Neural cell (in vitro differentiated cells): ENCODE measurements around a stretch of chr5.

DNA sequence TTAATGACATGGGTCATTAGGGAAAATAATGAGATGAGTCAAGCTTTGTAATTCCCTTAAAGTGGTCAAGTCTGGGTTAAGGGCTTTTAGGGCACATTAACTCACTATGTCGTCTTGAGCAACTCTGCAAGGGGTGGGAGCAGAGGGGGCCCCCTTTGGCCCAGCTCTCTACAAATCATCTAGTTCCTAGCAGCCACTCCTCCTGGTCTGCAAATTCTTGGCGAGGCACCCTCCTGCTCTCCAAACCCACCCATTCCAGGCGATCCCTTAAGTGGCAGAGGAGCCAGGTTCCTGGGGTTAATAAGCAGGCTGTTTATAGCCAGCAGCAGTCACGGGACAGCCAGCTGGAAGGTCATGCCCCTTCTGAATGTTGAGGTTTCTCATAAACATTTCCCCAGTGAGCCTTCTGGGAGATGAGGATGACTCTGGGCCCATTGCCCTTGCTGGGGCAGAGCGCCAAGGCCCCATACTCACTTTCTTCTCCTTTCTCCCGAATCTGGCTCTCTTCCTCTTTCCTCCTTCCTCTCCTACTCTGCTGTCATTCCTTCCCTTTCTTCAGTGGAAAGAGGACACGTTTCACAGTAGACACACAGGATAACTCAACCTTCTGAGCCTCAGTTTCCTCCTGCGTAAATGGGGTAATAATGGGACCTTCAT, 14.3 kb upstream of the GPX3 start:
- RAMPAGE, long total RNA, result no peak

DNA sequence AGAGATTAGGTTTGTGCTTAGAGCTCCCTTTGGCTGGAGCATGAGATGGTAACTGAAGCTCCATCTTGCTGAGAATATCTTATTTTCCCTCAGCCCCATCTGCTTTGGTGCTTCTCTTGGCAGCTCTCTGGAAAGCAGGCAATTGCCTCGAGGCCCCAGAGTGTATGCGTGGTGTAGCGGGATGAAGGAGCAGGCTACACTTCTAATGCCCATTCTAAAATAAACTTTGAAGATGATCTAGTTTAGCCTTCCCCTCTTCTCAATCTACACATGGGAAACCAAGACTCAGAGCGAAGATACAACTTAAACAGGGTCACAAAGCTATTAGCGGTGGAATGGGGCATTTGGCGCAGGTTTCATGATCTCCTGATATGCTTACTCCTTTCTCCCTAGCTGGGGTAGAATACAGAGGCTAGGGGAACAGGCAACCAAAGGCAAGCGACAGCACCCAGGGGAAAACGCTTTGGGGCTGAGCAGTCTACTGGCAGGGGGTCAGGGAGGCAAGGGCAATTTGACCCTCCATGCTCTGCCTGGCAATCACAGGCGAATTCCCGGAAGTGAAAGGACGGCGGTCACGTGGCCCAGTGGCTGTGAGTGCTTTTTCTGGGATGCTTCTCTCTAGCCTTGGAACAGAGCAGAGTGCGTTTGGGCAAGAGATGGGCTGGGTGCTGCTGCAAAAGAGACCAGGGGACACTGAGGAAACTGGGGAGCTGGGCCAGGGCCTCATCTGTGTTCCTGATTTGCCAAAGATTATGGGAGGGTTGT, 5.5 kb downstream of the GPX3 start:
- RAMPAGE, long total RNA, result no peak

DNA sequence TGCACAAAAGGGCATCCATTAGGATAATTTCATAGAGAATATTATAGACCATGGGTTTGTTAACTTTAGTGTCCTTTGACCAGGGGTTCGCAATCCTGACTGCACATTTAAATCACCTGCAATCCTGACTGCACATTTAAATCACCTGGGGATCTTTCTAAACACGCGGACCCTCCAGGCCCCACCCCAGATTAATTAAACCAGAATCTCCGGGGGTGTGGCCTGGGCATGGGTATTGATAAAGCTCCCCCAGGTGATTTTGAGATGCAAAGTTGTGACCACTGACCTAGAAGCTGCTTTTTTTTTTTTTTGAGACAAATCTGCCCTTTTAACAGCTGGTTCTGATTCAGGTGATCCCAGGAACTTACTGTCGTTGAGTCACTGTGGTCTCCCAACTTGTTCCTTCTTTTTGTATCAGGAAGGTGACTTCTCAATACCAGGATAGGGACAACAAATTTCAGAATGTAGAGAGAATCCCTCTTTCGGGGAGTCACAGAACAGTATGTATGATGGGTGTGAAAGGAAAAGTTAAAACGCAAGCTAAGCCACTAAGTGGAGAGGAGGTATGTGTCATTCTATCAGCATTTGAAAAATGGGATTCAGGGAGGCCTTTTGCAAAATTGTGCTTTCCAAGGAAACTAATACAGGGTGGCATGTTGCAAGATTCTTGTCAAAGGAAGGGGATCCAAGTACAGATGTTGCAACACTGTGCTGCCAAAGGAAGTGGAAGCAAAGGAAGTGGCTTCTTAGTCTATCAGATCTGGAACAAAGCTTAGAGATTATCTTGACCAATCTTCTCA, 12.4 kb upstream of the TNIP1 start:
- RAMPAGE, long total RNA, result no peak

- RAMPAGE, long total RNA, result no peak
Measured at GRCh38 chr5:151101730-151102268, 21.0 kb upstream of the TNIP1 start.

DNA sequence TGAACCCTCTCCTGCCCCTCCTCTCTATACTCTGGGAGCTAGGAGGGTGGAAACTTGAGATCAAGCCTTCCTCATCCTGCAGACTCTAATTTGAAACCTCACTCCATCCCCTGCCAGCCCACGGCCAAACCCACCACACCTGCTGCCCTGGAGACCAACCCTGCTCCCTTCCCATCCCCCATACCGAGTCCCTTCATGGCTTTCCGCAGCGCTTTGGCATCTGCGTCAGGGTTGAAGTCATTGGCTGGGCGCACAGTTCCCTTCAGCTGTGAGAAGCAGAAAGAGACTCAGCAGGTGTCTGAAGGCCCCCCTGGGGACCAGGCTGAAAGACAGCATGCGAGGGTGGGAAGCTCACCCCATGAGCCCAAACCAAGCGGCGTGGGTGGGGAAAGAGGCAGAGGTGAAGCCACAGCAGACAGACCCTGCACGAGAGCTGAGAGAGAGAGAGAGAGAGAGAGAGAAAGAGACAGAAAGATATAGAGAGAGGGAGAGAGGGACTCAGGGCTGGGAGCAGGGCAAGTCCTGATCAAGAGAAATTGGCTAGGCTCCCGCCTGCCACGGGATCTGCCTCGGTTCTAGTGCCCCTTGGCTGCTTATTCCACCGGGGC, 33.4 kb downstream of the ANXA6 start:
- RAMPAGE, long total RNA, result no peak

GRCh38 chr5:151212311-151213188, 11.3 kb downstream of the CCDC69 start:
- RAMPAGE, long total RNA, result no peak

GRCh38 chr5:151240924-151241252, 12.1 kb upstream of the GM2A start:
- RAMPAGE, long total RNA, result no peak

- RAMPAGE, long total RNA, result no peak
Measured at GRCh38 chr5:151242258-151242726, 10.7 kb upstream of the GM2A start.

GRCh38 chr5:151434409-151434848, 13.0 kb upstream of the SLC36A1 start:
- RAMPAGE, long total RNA, result no peak

GRCh38 chr5:151494139-151494283, 46.6 kb downstream of the SLC36A1 start:
- RAMPAGE, long total RNA, result no peak

DNA sequence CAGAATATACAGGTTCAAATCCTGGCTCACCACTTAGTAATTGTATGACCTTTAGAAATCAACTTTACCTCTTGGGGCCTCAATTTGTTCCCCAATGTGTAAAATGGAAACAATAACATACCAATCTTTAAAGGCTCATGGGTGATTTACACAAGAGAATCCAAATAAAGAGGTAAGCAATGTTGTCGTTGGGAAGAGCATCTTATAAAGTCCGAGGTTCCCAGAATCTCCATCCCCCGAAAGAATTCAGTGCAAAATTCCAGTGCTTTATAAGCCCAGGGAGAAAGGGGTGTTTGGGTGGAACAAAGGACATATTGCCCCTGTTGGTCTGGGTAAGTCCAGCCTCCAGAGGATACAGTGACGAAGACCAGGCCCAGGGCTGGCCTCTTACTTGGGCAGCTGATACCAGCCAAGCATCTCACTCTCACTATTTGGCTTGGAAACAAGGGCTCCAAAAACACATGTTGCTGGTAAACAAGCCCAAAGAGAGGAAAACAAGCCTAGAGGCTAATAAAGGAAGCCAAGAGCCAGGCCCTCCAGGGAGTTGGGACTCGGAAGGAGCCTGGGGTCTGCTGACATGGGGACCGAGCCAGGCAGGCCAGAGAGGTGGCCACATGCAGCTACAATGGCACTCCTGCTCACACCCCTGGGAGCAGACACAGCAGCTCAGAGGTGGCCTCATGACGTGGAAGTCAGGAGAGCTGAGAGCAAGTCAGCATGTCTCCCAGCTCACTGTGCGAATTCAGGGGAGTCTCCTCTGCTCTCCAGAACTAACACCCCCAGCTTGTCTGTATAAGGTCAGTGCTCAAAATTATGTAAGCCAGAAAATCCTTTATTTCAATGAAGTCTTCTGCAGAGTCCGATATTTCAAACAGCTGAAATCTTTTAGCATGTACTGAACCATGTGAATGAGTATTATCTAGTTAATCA, 5.8 kb downstream of the SPARC start:
- RAMPAGE, long total RNA, result no peak

DNA sequence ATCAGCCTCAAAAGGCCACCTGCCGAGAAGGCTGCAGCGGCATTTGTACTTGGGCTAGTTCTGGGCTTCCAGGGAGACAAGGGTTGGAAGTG, 938 bp downstream of the G3BP1 start:
- RAMPAGE, long total RNA, result no peak

GRCh38 chr5:153969894-153970250, 68.8 kb downstream of the FAM114A2 start:
- RAMPAGE, long total RNA, result no peak

- RAMPAGE, long total RNA, result no peak
Measured at GRCh38 chr5:154026208-154026587, 12.5 kb downstream of the FAM114A2 start.

- RAMPAGE, long total RNA, result no peak
Measured at GRCh38 chr5:154027147-154027410, 11.6 kb downstream of the FAM114A2 start.

GRCh38 chr5:154053121-154054019, 14.6 kb downstream of the MFAP3 start:
- RAMPAGE, long total RNA, result no peak

DNA sequence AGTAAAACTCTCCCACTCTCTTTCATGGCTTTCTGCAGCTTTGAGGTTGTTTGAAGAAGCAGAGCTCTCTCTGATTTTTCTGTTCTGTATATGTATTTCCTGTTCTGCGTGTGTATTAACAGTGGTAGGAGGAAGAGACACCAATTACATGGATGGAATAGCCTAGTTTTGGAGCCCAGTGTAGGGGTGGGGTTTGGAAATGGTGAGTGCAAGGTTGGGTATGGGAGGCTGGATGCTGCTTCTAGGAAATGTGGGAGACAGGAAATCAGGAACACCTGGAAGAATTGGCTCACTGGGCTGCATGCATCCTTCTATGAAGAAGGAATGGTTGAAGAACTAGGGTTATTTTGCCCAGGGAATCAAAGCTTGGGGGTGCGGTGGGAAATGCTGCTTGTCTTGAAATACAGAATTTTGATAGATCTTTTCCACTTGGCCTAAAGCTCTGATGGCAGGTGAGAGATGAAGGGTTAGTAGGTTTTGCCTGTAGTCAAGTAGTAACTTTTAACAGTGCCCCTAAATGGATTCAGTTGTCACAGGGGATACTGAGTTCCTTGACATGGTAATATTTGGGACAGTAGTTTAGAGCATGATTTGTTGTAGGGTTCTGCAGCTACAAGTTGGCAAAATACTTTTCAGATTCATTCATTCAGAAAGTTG, 12.6 kb downstream of the LARP1 start:
- RAMPAGE, long total RNA, result no peak

- RAMPAGE, long total RNA, result no peak
Measured at GRCh38 chr5:154792471-154792859, 37.3 kb downstream of the LARP1 start.

- RAMPAGE, long total RNA, result no peak
Measured at GRCh38 chr5:154819579-154820610, 30.5 kb downstream of the FAXDC2 start.

GRCh38 chr5:154829391-154830368, 20.7 kb downstream of the FAXDC2 start:
- RAMPAGE, long total RNA, result no peak